Colonic mucosa (tissue), 1 donor: ENCODE data around the genes PCYT1B and ARX.

DNA sequence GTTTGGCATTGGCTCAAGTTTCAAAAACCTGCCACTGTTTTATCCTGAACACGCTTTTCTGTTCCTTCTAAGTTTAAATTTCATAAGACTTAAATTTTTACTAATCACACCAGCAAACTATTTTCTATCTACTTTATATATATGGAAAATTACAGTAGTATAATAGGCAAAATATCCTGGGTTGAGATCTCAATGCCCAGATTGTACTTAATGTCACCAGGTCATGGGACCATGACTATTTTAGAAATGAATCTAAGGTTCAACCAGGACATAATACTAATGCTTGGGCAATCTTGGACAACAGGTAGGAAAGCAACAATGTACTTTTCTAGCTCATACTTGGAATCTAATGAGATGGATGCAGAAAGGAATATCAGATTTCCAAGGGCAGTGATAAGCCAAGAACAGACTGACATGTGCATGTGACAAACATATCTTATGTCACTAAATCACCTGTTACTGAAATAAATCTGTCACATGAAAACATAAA lies 51.2 kb downstream of the RPS6KA3 start:
- PRO-cap: no peak

DNA sequence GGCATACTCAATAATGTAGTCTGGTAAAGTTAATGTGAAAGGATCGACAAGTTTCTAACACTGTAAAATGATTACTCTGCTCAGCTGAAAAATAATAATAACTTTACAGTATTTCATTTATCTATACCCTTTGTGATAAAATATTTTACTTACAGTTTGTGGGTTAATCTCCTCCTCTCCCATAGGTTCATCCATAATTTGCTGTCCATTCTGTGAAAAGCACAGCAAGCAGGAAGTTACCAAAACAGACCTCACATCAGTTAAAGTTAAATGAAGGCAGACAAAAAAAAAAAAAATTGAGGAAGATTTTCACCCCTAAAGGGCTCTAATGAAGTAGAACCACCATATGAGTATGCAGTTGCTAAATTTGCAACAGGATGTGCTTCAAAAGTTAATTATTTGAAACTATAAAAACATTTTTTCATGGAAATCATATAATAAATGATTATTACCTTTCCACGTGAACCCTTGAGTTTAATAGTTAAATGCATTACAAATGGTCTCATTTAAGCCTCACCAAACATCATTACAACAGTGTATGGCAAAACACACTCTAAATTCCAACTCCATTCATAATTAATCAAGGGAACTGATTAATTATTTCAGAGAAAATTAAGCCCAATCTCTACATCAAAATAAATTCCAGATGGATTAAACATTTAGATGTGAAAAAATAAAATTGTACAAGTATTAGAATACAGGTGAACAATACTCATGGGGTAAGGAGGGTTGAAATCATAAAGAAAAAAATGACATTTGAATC lies 31.9 kb downstream of the RPS6KA3 start:
- PRO-cap: no peak

- PRO-cap: bidirectional peak, plus-strand start at chrX:20267552, minus-strand start at chrX:20267455
These were observed 609 bp upstream of the RPS6KA3 start for GRCh38 chrX:20267331-20267705.

DNA sequence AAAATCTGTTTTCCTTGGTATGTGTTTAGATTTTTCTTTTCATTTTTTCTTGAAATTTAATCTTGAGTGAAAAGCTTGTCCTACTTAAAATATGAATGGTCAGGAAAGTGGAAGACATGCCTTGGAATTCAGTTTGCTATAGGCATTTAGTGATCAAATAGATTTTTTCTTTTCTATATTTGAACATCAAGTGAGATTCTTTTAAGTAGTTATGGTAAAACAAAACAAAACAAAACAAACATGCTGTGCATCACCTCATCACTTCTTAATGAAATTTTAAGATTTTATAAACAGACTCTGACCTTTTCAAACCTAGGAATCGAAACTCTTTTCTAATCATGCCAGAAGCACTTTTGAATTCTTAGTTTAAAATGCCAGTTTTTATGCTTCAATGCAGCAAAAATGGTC lies 62.8 kb downstream of the CNKSR2 start:
- PRO-cap: unidirectional peak, minus-strand start at position 130 of the sequence

DNA sequence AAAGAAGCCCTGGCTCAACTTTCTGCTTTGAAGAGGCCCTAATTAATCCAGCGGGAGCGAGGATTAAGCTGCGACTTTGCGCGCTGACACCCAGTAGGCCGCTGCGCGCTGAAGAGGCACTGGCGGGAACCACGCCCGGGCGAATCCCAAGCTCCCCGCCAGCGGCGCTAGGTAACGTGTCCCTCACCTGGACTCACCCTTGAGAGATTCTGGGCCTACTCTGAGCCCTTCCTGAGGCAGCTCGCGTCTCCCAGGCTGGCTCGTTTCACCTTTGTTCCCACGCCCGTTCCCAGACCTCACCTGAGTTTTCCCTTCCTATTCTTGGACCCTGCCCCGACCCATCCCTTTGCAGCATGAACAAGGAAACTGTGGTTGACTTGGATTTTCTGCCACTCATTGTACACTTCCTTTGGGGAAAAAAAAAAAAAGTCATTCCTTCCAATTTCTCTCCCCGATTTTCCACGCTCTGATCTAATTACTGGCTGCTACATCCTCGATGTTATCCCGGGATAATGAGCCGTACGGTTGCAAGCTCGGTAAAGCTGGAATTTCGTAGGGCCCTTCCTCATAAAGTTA lies 730 bp upstream of the KLHL34 start:
- PRO-cap: unidirectional peak, minus-strand start at position 267 of the sequence

DNA sequence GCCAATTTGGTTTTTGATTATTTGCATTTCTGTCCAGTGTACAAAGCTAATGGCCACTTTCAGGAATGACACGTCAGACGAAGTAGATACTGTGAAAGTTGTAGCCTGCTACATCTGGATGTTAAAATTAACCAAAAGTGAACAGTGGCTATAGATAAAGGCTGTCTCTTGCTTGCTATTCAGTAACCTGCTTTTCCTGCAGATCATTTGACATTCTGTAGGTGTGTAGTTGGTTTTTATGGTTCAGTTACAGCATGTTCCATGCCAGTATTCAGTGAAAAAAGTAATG lies 1.1 kb downstream of the PRDX4 start:
- PRO-cap: no peak

- PRO-cap: no peak
These were observed 9.9 kb upstream of the SAT1 start for GRCh38 chrX:23773038-23773521.

DNA sequence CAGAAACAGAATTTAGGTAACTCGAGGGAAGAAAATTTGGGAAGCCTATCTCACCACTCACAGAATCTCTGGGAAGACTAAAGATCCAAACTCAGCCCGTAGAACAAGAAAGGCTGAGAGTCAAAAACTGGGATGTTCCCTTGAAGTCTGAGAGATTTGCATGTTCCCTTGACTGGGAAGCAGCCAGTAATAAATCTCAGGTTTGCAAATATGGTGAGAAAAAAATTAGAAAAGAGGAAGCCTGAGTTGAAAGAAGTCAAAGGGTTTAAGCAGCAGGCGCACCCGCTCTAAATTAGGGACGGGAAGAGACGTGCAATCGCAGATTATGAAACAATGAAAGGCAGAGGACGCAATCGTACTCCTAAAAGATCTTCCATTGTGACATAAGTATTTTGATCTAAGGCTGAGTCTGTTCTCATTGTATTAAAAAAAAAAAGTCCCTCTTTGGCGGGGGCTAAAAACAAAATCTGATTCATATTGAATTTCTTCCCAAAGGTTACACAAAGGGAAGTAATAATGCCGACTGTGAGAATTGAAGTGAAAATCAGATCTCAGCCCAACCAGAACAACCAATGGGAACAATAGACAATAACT lies 28.1 kb downstream of the SAT1 start:
- PRO-cap: unidirectional peak, plus-strand start at position 259 of the sequence

DNA sequence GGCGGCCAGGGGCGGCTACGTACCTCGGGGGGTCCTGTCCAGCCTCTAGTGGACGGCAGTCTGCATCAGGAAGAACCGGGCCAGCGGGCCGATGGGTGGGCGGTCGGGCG lies 2.3 kb downstream of the KLHL15 start:
- PRO-cap: no peak

DNA sequence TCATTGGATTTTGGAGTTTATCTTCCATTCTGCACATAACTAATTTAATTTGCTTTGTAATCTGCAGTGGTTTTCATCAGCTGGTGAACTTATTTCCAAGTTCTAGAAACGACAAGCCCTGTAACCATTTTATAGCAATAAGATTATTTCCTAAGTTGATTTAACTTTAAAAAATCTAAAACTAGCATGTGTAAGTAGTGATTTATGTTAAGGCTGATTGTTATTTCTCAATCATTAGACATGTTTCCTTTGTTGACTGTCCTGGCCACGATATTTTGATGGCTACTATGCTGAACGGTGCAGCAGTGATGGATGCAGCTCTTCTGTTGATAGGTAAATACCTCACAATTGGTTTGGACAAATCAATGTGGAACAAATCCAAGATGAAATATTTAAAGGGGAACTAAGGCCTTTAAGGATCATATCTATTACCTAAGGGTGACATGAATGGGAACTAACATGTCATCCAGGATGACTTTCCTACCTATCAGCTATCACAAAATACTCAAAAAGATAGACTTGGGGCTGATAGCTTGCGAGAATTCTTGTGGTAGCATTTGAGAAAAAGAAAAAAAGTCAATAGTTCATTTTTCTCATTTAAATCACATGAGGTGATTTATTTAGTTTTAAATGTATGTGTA lies 5.2 kb downstream of the EIF2S3 start:
- PRO-cap: no peak

GRCh38 chrX:24148472-24148885 lies 1.1 kb upstream of the ZFX start:
- PRO-cap: no peak

DNA sequence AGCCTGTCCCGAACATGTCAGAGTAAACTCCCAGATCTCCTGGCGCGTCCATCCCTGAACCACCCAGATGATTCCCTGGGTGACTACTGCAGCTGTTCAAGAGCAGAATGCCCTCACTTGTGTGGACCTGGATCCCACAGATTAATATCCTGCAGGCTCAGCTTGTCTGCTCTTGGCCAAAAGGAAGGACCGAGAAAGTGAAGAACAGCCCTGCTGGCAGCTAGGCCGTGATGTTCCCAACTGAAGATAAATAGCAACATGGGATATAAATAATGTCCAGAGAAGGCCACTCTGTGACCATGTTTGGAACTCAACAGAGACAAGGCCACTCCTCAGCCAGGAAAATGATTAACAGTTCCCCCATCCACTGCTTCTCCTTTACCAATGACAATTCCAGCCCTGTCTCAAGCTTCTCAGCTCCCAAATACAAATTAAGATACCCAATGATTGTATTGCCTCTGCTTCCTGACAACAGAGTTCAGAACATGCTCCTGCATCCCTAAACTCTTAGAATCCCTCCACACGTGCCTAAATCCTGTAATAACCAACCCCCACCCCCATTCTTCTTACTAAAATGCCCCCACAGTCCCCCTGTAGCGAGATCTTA lies 21.4 kb downstream of the SUPT20HL2 start:
- PRO-cap: no peak

GRCh38 chrX:24479047-24479589 lies 14.0 kb downstream of the PDK3 start:
- PRO-cap: no peak

DNA sequence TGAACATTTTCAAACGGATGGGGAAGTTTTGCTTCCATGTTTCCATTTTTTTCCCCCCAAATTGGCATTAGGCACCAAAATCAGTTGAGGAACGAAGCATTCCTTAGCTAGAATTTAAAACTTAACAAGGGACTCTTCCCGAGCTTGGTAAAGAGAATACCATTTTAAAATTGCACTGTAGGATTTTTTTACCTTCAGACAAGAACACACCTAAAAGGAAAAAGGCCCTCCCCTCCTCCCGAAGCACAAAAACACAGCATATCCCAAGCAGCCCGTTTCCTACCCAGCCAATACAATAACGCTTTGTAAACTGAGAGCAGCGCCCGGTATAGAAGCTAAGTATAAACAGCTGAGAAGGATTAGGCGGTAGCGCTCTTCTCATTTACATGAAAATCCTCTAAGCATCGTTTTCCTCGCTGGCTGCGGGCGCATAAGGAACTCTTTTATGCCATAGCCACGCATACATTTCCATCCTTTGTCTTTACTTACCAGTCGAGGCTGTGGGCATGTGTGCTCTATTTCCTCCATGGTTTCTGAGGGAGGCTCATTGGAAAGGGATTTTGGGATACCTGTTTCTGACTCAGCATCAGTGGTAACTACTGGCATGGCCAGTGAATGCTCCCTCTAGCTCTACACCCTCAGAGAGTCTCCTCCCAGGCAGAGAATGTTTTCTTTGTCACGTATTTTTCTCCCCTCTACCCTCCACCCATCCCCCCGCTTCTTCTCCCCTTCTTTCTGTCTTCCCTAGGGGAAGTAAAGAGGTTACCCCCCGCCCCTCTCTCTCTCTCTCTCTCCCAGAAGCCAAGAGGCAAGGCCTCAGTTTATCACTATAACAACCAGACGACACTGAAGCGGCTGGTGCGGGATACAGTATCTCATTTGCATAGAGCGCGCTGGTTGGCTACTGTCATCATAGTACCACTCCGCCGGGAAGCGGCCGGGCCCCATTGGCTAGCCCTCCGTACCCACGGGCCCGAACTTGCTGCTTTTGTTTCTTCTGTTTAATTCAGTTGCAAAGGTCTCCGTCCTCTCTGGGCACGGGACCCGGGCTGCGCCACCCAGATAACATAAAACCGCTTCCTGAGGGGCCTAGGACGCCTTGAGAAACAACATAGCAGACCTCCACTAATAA lies at the start of gene PCYT1B:
TSS of gene PCYT1B (minus strand) at position 848 of the 1,132 bp plus-strand sequence.
- PRO-cap: no peak

GRCh38 chrX:25012696-25013448 lies 2.9 kb downstream of the ARX start:
- PRO-cap: no peak

- PRO-cap: no peak
These were observed at the start of gene ARX for GRCh38 chrX:25015456-25016837. ARX (minus strand) TSS chrX:25015965.

- PRO-cap: no peak
These were observed 260.1 kb downstream of the IL1RAPL1 start for GRCh38 chrX:28847154-28847881.

DNA sequence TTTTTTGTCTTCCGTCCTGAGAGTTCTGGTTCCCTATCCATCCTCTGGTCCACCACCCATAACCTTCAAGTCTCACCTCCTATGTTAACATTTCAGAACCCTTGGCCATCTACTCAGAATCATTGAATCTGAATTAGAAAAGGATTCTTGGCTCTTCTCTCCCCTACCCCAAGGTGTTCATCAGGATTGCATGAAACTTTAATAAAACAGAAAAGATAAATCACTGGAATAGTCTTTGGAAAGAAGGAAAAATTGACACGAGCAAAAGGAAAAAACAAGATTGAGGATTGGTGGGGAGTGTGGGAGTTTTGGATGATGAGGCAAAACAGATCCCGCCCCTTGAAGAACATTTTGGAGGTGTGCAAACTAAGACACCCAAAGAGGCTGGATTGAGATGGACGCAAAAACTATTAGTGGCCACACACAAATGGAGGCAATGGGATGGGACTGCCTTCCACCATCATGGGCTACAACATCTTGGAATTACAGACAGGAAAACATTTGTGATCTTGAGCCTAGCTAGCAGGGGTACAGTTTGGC lies 3.3 kb downstream of the TASL start:
- PRO-cap: unidirectional peak, plus-strand start at position 378 of the sequence

- PRO-cap: no peak
These were observed 1.5 kb downstream of the TASL start for GRCh38 chrX:30576179-30576378.

DNA sequence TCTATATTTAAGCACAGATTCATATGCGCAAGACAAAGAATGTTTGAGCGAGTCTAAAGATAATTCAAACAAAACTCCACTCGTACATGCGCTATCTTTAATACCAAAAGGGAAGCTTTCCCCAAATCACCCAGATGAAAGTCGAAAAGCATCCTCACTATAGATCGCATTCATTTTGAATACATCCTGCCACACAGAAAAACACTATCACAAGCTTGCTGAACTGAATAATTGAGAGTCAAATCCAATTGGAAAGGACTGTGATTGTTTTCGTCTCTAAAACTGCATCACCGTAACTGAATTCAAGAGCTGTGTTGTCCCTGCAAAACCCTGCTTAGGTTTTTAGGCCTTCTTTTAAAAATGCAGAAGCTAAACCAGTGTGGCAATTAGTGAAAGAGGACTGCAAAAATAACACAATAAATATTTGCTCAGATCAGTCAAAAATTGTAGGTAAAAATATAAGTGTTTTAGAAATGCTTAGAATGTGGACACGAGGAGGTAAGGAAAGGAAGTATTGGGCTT lies 586 bp downstream of the TASL start:
- PRO-cap: no peak